Mesenchymal stem cell of the bone marrow (primary cell): ENCODE measurements around the gene CRISP2.

GRCh38 chr6:45530328-45530853 is 152.7 kb upstream of the SUPT3H start:
- CAGE, long polyA plus RNA, result no peak

DNA sequence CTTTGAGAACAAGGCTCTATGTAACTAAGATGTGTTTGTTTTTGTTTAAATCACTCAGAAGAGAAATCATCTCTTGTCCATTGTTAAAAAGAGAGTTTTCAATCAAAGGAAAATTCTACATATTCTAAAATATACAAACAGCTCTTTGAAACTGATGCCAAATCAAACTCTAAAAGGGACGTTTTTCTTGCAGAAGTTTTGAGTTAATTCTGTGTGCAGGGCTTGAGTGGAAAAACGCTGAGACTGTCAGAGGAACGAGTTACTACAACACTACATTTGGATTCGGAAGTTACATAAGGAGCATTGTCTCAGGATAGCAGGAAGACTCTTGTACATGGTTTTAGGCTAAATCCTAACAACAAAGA is 155.6 kb upstream of the SUPT3H start:
- CAGE, long polyA plus RNA, result no peak

- CAGE, long polyA plus RNA, result no peak
These were observed 236.0 kb upstream of the SUPT3H start for GRCh38 chr6:45613772-45614083.

DNA sequence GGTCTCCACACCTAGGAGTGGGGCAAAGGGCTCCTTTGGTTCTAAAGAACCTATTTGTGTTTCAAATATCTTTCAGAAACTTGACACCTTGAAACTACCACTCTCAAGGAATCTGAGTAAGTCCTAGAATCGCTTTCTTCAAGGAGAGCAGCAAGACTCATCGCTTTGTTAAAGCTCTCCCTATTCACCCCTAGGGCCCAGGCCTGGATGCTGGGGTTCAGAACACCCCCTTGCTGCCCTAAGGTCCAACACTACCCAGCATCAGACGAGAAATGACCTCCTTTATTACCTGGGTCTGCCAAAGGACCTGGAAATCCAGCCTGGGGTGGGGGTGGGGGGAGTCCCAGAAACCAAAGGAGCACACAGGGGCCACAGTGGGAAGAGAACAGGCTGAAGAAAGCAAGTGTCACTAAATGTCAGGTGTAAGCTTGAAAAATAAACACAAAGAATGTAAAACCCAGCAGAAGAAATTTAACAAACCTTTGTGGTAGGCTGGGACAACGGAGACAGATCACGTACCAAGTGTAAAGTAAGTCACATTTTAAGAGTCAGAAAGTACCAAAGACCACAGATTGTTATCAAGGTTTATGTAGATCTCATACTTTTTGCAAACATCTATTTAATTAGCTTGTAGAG is 1.8 kb downstream of the CLIC5 start:
- CAGE, long polyA plus RNA, result no peak

DNA sequence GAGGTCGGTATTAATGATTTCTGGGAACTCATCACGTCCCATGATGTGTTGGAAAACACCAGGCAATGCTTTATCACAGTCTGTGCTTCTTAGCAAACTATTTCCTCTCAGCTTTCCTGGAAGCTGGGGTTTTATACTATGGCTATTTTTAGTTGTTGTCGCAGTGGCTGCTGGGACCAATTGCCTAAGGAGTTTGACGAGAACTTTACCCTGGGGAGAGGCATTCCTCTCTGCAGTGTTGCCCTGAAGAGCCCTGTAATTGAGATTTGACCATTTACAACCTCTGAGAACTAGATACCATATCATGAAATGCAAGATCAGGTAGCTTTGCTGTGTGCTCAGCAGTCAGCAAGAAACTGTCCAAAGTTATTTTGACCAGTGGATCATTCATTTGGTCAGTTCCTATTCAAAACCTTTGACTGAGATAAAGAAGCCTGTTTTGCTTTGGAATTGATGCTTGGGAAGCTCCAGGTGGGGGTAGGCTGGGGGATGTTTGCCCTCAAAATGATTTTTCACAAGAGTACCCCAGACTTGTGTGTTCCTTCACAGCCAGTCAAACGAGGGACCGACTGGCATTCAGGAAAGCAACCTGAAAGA is 38.0 kb upstream of the CLIC5 start:
- CAGE, long polyA plus RNA, result no peak

GRCh38 chr6:46161018-46161760 is 9.6 kb downstream of the ENPP5 start:
- CAGE, long polyA plus RNA, result no peak

GRCh38 chr6:46323521-46323847 is 152.7 kb upstream of the ENPP5 start:
- CAGE, long polyA plus RNA, result no peak

DNA sequence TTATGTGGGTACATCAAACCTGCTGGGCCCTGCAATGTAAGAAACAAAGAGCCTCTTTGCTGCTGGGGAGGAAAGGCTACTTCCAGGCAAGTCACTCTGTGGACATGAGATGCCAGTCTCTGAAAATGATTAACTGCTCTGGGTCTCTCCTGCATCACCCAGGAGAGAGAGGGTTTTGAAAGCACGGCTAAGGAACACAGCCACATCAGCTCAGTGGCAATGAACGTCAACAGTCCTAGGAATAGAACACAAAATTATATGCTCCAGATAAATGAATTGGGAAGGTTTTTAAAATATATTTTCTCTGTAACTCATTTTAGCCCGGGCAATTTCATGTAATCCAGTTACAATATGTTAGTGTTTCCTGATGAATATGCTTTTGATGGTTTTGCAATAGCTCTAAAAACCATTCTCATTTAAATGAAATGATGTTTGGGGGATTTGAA is 112.0 kb downstream of the RCAN2 start:
- CAGE, long polyA plus RNA, result no peak

DNA sequence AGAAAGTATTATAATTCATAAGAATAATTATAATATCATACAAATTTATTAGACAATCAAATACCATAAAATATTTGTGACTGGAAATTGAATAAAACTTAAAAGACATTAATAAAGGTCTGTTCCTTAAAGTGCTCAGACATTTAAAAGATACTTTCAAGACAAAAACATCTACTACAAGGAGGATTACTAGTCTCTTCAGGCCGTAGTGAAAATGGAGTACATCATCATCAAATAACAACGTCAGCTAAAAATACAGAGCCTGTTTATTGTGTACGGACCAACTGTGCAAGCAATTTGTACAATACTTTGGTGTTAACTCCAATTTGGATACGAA is 940 bp downstream of the CYP39A1 start:
- CAGE, long polyA plus RNA, result no peak

DNA sequence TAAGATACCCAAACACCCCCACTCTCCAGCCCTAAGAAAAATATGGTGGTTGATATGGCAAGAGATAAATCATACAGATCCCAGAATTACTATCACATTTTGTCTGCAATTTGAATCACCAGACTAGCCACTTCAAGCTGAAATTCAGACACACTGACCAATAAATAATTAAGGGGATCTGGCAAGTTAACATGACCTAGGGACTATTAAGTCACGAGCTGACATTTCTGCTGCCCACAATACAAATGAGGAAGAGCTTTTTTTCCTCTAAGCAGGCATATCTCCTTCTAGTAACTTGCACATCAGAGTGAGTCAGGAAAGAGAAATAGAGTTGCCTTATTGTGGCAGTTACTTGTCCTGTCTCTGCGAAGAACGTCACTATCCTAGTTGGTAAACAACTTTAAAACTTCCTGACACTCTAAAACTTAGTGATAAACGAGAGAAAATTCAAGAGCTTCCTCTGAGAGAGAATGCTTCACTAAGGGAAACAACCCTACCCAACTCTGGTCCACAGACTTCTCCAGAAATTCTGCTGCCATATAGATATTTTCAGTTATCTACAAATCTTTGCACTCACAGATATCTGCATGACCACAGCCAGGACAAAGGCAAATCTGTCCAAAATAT is 4.2 kb downstream of the PLA2G7 start:
- CAGE, long polyA plus RNA, result no peak

GRCh38 chr6:46848746-46849426 is 55.7 kb downstream of the MEP1A start:
- CAGE, long polyA plus RNA, result no peak

- CAGE, long polyA plus RNA, result no peak
These were observed 104.5 kb upstream of the ADGRF1 start for GRCh38 chr6:47146352-47147237.

- CAGE, long polyA plus RNA, result no peak
These were observed 121.2 kb downstream of the TNFRSF21 start for GRCh38 chr6:47188410-47189075.

DNA sequence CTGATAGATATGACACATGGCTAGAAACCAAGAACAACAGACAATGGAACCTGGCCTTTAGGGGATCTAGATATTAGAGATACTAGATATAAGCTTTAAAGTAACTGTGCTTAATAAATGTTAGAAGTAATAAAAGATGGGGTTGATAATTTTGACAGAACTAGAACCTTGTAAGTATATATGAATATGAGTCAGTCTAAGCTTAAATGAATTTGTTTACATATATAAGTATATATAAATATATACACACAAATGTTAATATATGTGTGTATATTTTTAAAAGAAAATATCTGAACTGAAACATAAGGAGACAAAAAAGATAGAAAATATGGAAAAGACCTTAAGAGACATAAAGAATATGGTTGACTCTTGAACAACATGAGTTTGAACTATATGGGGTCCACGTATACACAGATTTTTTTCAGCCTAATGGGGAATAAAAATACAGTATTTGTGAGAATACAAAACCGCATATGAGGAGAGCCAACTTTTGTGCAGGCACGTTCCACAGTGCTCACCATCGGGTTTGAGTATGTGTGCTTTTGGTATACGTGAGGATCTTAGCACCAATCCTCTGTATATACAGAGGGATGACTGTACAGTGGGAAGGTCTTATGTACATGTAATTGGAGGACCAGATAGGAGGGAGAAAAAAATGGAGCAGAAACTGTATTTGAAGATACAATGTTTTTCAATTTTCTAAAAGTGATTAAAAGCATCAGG is 108.1 kb upstream of the ADGRF4 start:
- CAGE, long polyA plus RNA, result no peak

- CAGE, long polyA plus RNA, result no peak
These were observed 246.2 kb upstream of the PTCHD4 start for GRCh38 chr6:48357268-48357601.

GRCh38 chr6:48715271-48715681 is 604.3 kb upstream of the PTCHD4 start:
- CAGE, long polyA plus RNA, result no peak

- CAGE, long polyA plus RNA, result no peak
These were observed 1.1 kb downstream of the MMUT start for GRCh38 chr6:49461859-49462481.

GRCh38 chr6:49635777-49636659 is 621 bp downstream of the RHAG start:
- CAGE, long polyA plus RNA, result no peak

- CAGE, long polyA plus RNA, result no peak
These were observed at the start of gene CRISP2 for GRCh38 chr6:49713336-49713935. Gene CRISP2, minus strand, starts transcription at chr6:49713543.

DNA sequence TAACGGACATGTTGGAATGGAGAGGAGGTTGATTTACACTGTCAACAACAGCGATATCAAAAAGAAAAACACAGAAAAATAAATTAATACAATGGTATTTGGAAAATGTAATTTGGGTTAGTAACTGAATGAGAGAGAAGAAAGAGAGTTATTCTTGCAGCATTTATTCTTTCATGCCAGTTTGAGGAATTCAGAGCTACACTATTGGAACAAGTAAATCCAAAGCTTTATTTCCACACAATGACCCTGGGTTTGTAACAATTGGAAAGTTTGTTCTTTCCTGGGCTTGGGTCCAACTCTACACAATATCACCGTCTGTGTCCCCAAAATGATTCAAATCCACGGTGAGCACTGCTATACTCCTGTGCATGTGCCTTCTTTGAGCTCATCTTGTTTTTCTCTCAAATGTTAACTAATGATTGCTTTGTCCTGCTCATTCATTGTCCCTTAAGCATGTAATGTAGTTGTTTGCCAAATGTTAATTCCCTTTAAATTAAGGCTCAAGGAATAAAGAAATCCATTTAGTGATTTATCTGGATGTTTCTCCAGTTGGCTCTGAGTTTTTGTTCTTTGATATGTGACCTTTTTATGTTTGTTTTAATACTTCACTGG is 20.4 kb upstream of the CRISP3 start:
- CAGE, long polyA plus RNA, result no peak